ENCODE data around the genes ODF4, SPDYE4 and NTN1.

DNA sequence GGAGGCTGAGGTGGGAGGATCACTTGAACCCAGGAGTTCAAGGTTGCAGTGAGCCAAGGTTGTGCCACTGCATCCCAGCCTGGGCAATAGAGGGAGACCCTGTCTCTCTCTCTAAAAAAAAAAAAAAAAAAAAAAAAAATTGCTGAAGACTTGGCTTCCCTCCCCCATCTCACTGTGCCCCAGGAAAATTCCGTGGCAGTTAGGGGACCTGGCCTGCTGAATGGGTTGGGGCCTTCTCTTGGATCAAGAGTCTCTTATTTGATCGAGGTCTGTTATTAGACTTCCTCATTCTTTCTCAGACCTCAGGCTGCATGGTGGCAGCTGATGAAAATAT, at the start of gene ODF4:
ODF4 (plus strand) TSS at position 193 of the 334 bp plus-strand sequence.
- PRO-cap = no peak

GRCh38 chr17:8375692-8376111, 802 bp downstream of the KRBA2 start:
- PRO-cap = bidirectional peak, plus-strand start at chr17:8376053, minus-strand start at chr17:8375936

- PRO-cap = unidirectional peak, plus-strand start at chr17:8476848
Measured at GRCh38 chr17:8476340-8477493, 41.0 kb downstream of the NDEL1 start.

GRCh38 chr17:8672869-8673161, 42.3 kb upstream of the MYH10 start:
- PRO-cap = unidirectional peak, minus-strand start at chr17:8672985

- PRO-cap = no peak
Measured at GRCh38 chr17:8758312-8758940, at the start of gene SPDYE4. TSS of gene SPDYE4 (minus strand) at chr17:8758546.

DNA sequence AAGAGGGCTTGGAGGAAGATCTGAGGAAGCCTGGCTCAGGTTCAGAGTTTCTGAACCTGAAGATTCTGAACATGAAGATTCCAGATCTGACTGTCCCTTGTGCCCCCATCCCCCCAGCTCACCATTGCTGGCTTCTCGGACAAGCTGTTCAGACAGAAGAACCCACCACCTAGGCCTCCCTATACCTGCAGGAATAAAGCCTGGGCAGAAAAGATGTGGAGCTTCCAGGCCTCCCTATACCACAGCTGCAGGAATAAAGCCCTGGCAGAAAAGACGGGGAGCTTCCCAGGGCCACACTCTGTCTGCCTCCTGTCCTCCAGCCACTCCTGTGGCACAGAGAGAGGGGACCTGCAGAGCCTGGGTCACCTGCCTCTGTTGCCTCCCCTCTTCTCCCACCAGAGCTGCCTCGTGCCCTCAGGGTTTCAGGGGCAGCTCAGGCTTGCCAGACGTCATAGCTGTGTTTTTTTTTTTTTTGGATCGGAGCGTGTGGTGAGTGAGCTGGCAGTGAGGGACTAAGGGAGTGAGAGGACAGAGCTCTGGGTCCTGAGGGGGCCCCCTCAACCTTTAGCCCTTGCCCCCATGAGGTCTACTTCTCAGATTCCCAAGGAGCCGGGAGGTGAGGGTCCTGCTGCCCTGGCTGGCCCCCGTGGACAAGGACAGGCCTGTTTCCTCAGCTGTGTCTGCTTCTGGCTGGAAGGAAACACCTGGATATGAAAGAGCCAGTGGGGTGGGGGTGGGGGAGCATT, 2.2 kb downstream of the PIK3R6 start:
- PRO-cap = no peak

DNA sequence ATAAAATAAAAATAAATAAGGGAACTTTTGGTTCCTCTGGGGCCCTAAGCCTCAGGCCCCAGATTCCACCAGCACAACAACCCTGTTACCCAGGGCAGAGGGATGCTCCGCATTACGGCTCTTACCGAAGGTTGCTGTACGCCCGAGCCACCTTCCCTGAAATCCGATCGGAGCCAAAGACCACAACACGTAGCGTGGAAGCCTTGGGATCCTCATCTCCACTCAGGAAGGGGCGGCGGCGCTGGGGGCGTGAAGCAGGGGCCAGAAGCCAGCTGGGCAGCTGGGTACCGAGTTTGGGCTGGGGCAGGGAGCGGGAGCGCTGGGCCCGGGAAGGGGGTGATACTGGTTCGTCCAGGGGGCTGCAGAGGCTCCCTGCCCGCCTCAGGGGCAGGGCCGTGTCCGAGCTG, 20.6 kb upstream of the PIK3R6 start:
- PRO-cap = no peak

DNA sequence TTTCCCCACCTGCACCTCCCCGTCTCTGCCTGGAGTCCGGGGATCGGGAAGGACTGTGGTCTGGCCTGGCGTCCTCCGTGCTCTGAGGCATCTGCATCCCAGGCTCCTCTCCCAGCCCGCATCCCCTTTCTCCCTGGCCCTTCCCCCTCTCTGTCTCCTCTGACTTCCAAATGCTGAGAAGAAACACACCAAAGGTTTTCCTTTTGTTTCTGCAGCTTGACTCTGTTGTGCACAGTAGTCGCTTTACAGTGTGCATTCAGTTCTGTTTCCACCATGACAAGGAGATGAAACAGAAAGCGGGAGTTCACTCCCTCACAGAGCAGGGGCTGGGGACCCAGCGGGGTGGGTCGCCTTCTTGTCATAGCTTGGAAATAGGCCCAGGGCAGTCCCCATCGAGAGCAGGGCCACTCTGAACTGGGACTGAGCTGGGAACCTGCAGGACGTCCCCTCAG, 27.0 kb upstream of the PIK3R6 start:
- PRO-cap = no peak

GRCh38 chr17:8923917-8924116, 41.7 kb downstream of the PIK3R5 start:
- PRO-cap = no peak

DNA sequence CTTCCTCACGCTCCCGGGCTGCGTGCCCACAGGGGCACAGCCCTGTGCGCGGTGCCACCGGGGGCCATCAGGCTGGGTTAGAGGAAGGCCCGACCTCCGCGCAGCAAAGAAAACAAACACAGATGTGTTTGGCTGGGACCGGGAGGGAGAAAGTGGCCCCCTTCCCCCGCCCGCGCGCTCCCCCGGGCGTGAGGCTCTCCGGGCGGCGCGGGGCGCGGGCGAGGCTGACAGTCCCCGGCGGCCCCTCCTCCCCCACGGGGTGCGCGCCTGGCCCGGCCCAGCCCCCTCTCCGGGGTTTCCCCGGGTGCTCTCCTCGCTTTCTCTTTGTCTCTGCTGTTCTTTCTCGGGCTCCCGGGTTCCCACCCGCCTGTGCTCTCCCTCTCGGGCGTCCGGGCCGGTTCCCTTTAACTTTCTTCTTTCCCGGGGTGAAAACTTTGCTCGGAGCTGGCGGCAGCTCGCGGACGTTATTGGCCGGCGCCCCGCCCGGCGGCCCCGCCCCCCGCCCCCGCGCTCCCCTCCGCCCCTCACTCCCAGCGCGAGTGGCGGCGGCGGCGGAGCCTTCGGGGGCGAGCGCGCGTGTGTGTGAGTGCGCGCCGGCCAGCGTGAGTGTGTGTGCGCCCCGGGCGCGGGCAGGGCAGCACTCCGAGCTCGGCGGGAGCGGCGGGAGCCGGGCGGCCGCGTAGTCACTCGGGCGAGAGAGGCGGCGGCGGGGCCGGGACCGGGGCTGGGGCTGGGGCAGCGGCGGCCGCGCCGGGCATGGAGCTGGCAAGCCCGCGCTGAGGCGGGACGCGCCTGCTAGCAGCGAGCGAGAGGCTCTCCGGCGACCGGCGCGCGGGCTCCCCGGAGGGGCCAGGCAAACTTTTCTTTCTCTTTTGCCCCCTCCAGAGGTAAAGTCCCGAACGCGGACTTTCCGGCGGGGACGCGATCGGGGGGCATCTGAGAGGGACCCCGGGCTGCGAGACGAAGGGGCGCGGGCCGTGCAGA, at the start of gene NTN1:
NTN1 (plus strand) TSS at position 527 of the 984 bp plus-strand sequence.
- PRO-cap = bidirectional peak, plus-strand start at position 538 of the sequence, minus-strand start at position 406 of the sequence

DNA sequence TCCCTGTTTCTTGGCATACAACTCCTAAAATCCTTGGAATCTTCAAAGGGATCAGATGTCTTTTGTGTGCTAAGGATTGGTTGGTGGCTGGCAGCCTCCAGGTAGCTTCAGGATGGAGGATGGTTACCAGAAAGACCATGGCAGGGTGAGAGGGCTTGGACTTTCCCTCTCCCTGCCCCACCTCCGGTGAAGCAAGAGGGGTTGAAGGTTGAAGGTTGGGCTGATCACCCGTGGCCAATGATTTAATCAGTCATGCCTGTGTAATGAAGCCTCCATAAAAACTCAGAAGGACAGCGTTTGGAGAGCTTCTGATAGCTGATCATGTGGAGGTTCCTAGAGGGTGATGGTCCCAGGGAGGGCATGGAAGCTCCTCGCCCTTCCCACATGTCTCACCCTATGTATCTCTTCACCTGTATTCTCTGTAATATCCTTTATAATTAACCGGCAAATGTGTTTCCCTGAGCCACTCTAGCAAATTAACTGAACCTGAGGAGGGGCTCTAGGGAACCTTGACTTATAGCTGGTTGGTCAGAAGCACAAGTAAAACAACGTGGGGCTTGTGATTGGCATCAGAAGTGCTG, 59.3 kb downstream of the NTN1 start:
- PRO-cap = no peak

DNA sequence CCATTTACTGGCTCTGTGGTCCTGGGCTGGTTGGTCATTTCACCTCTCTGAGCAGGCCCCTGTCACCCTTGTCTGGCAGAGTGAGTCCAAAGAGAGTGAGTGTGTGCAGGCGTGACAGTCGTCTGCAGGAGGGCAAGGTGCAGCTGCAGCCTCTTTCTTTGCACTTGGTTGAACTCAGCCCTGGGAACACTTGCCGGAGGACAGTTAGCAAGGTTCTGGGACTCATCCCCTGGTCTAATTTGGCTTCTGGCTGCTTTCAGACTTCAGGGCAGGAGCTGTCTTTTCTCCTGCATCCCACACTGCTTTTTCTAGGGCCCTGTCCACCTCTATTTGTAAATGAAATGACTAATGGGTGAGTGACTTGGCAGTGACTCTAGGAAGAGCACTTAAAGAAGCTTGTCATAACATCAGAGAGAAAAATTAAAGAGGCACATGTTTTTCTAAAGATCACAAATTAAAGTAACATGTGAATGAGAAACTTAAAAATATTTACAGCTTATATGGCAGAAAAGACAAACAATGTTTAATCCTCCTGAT, 137.4 kb downstream of the NTN1 start:
- PRO-cap = no peak

DNA sequence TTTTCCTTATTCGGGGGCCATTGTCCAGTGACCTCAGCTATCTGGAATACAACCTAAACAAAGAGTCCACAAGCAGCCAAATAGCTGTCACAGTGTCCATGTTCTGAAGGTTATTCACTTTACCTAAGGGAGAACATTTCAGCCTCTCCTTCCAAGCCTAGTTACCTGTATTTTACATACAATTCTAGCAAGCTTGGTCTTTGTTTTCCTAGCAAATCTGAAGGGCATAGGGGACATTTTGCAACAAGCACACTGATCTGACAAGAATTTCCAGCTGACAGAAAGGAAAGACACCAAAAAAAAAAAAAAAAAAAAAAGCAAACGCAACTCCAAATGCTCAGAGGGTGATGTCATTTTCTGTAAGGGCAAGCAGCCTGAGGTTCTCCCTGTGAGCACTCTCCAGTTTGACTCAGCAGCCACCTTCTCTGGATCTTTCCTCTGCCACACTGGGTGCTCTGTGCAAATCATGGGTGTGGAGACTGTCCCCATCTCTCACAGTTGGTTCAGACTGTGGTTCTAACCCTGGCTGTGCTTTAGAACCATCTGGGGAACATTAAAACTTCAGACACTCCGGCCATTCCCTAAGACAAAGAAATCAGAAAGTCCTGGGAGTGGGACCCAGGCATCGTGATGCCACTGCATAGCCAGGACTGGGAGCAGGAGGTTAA, 196.4 kb downstream of the NTN1 start:
- PRO-cap = no peak

- PRO-cap = no peak
Measured at GRCh38 chr17:9228283-9228872, 207.1 kb downstream of the NTN1 start.

GRCh38 chr17:9353403-9354237, 222.0 kb downstream of the STX8 start:
- PRO-cap = no peak

DNA sequence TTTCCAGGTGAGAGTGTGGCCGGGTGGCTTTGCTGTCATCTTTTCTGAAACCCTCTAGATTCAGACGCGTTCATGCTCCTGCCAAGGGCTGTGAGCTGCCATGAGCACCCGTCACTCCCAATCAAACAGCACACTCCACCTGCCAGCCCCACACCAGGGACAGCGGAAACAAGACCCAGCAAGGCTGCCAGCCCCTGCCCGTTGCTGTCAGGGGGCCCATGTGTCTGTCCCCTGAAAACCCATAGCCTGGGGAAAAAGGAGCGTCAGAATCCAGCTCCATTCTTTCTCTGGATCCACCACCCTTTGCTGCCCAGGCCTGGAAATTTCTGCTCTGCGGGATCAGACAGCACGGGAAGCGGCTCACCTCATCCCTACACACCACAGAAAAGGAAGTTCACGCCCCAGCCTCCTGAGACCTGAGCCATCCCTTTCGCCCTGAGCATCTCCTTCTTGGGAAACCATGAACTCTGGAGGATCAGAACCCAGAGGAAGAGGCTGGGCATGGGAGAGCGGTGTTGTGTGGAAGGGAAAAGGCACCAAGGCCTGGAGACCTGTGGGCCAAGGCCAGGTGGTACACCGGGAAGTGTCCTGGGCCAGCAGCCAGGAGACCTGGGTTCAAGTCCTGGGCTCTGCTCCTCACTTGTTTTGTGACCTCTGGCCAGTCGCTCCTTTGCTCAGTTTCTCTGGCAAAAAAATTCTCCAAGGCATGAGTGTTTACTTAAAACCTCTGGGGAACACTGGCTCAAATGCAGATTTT, 51.5 kb upstream of the RCVRN start:
- PRO-cap = no peak

GRCh38 chr17:10025878-10026394, 120.9 kb upstream of the RCVRN start:
- PRO-cap = no peak

DNA sequence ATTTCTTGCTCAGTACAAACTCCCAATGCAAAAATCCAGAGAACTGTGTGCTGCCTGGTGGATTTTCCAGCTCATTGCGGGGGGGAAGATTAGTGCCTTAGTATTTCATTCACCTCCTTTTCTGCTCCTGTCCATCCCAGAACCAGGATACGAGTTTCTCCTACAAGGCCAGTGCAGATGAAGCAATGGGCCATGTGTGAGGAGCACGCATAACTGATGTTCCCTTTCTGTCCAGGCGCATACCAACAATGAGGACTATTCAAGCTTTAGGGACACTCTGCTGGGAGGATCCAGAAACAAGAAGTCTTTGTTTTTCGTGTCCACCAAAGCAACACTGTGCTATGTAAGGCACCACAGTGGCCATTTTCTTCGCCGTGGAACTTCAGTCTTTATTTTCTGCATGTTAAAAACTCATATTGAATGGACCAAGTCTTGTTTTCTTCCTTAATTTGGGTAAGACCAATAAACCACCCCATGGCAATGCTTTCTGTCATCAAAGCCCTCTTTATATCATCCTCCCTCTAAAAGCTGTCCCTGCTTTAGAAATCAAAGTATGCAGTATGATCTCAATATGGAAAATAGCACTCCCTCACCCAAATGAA, 143.9 kb upstream of the RCVRN start:
- PRO-cap = no peak

DNA sequence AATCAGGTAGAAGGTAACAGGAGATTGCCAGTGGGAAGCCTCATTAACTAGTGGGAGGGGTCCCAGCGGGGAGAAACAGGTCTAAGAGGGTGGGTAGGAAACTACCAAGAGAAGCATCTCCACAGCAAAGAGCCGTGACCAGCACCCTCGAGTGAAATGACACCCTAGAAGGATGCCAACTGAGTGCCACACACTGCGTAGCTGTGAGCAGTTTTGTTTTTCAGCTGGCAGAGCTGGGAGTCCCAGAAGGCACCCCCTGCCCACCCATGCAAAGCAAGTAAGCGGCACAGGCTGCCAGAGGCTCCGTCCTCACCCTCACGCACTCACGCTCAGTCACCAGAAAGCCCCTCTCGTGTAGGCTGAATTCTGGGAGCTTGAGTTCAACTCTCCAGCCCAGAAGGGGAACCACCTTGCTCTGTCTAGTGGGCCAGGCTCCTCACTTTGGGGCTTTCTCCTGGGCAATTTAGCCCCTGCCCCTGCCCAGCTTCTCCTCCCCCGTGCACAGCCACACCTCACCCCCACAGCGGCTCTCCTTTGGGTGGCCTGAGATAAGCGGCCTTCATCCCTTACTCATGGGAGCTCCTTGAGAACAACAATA, 146.0 kb downstream of the GAS7 start:
- PRO-cap = no peak

- PRO-cap = no peak
Measured at GRCh38 chr17:10096018-10096969, 102.1 kb downstream of the GAS7 start.

Data from sciatic nerve (tissue), 1 donor.